Mammary epithelial cell (primary cell): ENCODE measurements around the genes SLC38A10 and ARL16.

DNA sequence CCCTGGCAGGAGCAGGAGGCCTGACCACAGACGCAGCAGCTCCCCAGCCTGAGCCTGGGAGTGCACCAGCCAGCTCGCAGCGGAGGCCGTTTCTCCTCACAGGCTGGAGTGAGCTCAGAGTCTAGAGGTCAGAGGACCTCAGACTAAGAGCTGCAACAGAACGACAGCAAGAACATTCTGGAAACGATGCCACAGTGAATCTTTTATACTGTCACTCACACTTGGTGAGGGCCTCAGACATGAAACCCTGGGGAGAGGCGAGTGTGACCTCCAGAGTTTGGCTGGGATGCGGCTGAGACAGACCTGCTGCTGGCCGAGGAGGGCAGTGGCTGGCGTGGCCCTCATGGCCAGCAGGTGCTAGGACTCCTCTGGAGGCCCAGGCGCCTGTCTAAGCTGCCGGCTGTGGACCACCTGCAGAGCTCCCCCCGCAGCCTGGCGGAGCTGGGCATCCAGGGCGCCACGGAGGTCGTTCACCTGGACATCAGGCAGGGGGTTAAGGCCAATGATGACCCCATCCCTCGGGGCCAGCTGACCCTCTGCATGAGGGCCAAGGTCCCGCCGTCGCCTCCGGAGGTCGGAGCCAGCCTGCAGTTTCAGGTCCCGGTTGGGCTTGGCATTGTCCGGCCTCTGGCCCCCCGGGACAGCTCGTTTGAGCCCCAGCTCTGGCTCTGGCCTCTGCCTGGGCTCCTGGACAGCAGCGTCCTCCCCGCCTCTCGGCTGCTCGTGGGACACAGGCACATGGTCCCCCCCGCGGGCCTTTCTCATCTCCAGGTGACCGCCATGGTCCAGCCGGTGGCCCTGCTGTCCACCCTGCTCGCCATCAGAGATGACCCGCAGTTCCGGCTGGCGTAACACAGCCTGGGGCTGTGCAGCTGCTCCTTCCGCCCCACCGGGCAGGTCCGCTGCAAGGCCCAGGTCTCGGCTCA is 6.3 kb downstream of the NDUFAF8 start:
- CAGE, long polyA plus RNA, result no peak
- RRBS, result 92% methylated on average over 7 of the region's 43 CpGs

GRCh38 chr17:81251756-81253008 is 13.1 kb downstream of the NDUFAF8 start:
- CAGE, long polyA plus RNA, result no peak
- RRBS, result no CpG with 5 or more reads among the region's 45 CpGs

- CAGE, long polyA plus RNA, result no peak
- RRBS, result 96% methylated on average over 5 of the region's 17 CpGs
These were observed 24.3 kb downstream of the SLC38A10 start for GRCh38 chr17:81270749-81271246.

- CAGE, long polyA plus RNA, result no peak
- RRBS, result 1% methylated on average over 23 of the region's 65 CpGs
These were observed at the start of gene SLC38A10 for GRCh38 chr17:81295070-81295908. Gene SLC38A10, minus strand, starts transcription at chr17:81295307.

- CAGE, long polyA plus RNA, result no peak
- RRBS, result 96% methylated on average over 2 of the region's 24 CpGs
These were observed 33.5 kb upstream of the SLC38A10 start for GRCh38 chr17:81328360-81329250.

- CAGE, long polyA plus RNA, result no peak
- RRBS, result no CpG with 5 or more reads among the region's 10 CpGs
These were observed 40.7 kb upstream of the SLC38A10 start for GRCh38 chr17:81335643-81336279.

GRCh38 chr17:81365056-81365498 is 30.2 kb upstream of the BAHCC1 start:
- CAGE, long polyA plus RNA, result no peak
- RRBS, result 14% methylated on average over 8 of the region's 22 CpGs

- CAGE, long polyA plus RNA, result no peak
- RRBS, result 96% methylated on average over 3 of the region's 23 CpGs
These were observed 4.2 kb upstream of the BAHCC1 start for GRCh38 chr17:81390746-81391778.

GRCh38 chr17:81400978-81401442 is 5.8 kb downstream of the BAHCC1 start:
- CAGE, long polyA plus RNA, result no peak
- RRBS, result no CpG with 5 or more reads among the region's 12 CpGs

- CAGE, long polyA plus RNA, result no peak
- RRBS, result 79% methylated on average over 6 of the region's 23 CpGs
These were observed 6.5 kb downstream of the BAHCC1 start for GRCh38 chr17:81401474-81402351.

- CAGE, long polyA plus RNA, result no peak
- RRBS, result no CpG with 5 or more reads among the region's 29 CpGs
These were observed 54.4 kb downstream of the ACTG1 start for GRCh38 chr17:81458126-81458745.

DNA sequence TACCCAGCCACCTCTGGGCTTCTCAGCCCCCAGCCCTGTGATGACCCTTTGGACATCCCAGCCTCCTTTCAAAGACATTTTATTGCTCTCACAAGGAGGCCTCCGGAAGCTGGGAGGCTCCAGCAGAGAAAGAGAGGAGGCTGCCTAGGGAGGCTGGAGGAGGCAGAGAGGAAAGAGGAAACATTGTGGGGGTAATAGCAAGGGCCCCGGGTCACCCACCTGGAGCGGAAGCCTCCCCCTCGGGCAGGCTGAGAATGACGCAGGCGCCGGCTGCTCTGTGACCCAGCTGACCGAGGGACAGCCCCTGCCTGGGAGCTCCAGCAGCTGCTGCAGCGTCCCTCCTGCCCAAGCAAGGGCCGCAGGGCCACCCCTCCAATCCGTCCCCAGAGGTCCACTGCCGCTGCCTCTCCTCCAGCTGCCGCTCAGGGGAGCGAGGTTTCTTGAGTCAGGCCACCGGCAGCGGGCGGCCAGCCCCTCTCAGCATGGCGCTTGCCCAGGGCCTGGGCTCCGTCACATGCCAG is 29.4 kb downstream of the ACTG1 start:
- CAGE, long polyA plus RNA, result no peak
- RRBS, result 95% methylated on average over 7 of the region's 19 CpGs

GRCh38 chr17:81499935-81500389 is 12.6 kb downstream of the ACTG1 start:
- CAGE, long polyA plus RNA, result no peak
- RRBS, result 26% methylated on average over 2 of the region's 8 CpGs

DNA sequence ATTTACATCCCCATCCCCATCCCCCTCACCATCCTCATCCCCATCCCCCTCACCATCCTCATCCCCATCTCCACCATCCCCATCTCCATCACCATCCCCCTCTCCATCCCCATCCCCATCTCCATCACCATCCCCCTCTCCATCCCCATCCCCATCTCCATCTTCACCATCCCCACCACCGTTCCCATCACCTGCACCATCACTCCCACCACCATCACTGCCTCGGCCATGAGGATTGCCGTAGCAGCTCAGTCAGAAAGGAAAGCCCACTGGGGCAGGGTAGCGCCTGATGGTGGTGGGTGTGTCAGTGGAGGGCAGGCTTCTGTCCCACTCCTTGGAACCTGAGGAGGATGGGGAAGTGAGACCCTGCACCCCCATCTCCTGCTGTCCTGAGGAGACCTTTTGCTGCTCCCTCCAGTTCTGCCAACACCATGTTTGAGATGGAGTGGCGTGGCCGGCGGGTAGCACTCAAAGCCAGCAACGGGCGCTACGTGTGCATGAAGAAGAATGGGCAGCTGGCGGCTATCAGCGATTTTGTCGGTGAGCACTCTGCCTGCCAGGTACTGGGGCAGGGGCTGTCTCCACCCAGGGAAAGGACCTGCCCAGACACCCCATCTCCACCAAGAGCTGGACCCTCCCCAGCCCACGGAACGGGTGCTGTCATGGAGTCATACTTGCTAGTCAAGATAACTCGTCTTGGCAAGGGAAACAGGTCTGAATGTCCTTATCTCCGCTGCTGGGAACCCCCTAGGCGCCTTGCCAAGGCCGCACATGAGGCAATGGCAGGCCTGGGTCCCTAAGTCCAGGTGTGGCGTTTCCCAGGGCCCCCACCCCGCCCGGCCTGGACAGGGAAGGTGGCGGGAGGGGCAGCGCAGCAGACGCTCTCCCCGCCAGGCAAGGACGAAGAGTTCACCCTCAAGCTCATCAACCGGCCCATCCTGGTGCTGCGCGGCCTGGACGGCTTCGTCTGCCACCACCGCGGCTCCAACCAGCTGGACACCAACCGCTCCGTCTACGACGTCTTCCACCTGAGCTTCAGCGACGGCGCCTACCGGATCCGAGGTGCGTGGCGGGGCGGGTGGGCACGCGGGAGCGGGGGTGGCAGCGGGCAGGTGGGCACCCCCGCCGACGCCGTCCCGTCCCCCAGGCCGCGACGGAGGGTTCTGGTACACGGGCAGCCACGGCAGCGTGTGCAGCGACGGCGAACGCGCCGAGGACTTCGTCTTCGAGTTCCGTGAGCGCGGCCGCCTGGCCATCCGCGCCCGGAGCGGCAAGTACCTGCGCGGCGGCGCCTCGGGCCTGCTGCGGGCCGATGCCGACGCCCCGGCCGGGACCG is 8.0 kb downstream of the FSCN2 start:
- CAGE, long polyA plus RNA, result no peak
- RRBS, result 13% methylated on average over 19 of the region's 89 CpGs

DNA sequence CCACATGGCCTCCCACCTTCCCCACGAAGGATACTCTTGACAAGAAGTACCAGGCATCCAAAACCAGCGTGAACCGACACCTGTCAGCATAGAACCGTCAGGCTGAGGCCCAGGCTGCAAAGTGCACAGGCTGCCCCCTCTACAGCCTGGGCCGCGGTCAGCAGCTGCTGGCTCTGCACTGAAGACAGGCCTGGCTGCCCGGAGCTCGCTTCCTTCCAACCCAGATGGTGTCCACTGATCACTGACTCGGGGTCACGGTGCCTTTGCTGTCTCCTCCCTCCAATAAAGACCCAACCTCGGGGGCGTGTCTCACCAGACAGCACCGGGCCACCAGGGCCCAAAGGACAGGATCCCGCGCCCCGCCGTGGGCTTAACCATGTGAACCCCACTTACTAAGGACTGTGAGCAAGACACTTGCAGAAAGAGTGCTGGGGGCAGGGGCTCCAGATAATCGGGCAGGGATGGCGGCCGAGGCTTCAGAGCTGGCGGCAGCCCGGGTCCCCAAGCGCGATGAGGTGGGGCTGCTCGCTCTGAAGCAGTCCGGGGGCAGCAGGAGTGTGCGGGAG is 731 bp downstream of the FAAP100 start:
- CAGE, long polyA plus RNA, result no peak
- RRBS, result 2% methylated on average over 6 of the region's 27 CpGs

GRCh38 chr17:81553210-81553986 is 1.2 kb upstream of the FAAP100 start:
- CAGE, long polyA plus RNA, result no peak
- RRBS, result no CpG with 5 or more reads among the region's 25 CpGs

- CAGE, long polyA plus RNA, result no peak
- RRBS, result no CpG with 5 or more reads among the region's 31 CpGs
These were observed 6.5 kb upstream of the FAAP100 start for GRCh38 chr17:81558373-81559412.

DNA sequence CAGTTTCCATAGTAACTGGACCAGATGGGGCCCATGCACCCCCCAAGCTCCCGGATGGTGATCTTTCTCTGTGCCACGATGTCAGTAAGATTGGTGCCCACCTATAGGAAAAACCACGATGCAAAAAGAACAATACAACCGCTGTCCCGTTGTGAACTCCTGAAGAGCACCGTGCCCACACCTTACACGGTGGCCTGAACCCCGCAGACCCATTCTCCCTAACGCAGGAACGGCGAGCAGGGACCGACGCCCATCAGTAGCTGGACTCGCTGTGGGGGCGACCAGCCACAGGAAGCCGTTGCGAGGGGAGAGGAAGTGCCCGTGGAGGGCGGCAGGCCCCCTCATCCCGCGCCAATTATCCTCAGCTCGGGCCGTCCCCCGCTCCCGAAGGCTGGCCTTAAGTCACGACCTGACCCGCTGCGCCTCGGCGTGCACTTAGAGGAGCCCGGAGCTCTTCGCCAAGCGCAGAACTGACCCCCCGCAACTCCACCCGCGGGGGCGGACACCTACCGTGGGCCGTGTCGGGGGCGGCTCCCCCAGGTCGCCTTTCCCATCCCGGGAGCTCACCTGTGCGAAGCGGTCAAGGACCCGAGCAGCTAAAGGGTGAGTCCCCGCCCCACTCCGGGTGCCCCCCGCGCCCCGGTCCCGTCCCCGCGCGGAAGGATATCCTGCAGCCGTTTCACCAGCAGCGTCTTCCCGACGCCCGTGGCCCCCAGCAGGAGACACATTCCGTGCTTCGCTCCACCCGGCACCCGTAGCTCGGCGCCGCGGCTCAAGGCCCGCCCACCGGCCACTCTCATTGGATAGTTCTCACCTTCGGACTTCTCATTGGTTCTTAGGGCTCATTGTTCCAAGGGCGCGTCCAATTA is at the start of gene ARL16:
TSS of gene ARL16 (minus strand) at position 772 of the 869 bp plus-strand sequence.
- CAGE, long polyA plus RNA, result no peak
- RRBS, result 1% methylated on average over 16 of the region's 73 CpGs

GRCh38 chr17:81804271-81804569 is 270 bp downstream of the GCGR start:
- CAGE, long polyA plus RNA, result no peak
- RRBS, result 3% methylated on average over 13 of the region's 37 CpGs

DNA sequence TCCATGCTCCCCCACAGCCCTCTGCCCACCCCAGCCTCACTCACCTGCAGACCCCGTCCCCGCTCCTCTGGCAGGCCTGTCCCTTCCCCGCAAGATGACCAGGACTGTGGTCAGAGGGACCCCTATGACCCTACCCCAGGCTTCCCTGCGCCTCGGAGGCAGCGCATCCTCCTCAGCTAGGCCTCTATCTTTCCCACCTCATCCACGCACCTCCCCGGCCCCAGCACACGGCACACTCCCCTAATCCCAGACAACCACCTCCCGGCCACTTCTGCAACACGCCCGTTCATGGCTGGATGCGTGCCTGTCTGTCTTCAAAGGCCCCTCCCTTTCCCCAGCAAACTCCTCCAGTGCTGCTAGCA is 9.5 kb downstream of the MCRIP1 start:
- CAGE, long polyA plus RNA, result no peak
- RRBS, result no CpG with 5 or more reads among the region's 13 CpGs